Placental pericyte (primary cell): ENCODE measurements around a stretch of chr7.

GRCh38 chr7:2832023-2833119 is 11.7 kb downstream of the GNA12 start:
- CAGE, long polyA plus RNA = no peak

DNA sequence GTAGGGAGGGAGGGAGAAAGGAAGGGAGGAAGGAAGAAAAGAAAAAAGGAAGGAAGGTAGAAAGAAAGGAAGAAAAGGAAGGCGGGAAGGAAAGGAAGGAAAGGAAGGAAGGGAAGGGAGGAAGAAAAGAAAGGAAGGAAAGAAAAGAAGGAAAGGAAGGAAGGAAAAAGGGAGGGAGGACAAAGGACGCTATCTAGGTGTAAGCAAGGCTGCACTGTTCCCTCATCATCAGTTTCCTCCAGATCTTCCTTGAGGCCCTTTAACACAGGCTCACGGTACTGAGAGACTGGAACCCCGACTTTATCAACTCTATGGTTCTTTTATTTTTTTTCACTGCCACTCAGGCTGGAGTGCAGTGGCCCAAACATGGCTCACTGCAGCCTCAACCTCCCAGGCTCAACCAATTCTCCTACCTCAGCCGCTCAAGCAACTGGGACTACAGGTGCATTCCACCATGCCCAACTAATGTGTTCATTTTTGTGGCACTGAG is 2.1 kb downstream of the GNA12 start:
- CAGE, long polyA plus RNA = no peak

DNA sequence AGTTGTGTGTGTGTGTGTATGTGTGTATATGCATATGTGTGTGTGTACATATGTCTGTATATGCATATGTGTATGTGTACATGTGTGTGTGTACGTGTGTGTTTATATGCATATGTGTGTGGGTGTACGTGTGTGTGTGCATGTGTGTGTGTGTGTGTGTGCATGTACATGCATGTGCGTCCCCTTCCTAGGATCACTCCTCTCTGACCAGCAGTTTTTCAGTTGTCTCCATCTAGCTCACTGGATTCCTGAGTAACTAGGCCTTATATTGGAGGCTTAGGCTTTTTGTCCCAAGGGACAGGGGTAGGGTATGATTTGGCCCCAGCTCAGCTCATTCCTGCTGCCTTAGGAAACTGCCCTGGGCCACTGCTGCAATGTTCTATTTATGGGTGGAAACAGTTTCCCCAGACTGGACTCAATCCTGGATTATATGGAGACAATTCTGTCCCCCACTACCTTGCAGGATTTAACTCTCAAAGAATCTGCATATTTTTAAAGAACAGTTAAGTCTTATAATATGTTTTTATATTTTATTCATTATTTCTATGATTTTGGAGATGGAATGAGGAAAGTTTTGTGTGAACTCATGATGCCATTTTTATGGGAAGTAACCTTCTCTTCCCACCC is 68.8 kb upstream of the SDK1 start:
- CAGE, long polyA plus RNA = no peak

GRCh38 chr7:3527046-3527617 is 226.1 kb downstream of the SDK1 start:
- CAGE, long polyA plus RNA = no peak

- CAGE, long polyA plus RNA = no peak
These were observed 560.7 kb downstream of the SDK1 start for GRCh38 chr7:3861706-3862160.

GRCh38 chr7:3921844-3922695 is 621.0 kb downstream of the SDK1 start:
- CAGE, long polyA plus RNA = no peak

GRCh38 chr7:4642576-4642929 is 39.5 kb upstream of the FOXK1 start:
- CAGE, long polyA plus RNA = no peak

GRCh38 chr7:4711210-4711706 is 29.2 kb downstream of the FOXK1 start:
- CAGE, long polyA plus RNA = no peak

GRCh38 chr7:4725256-4725890 is 43.3 kb downstream of the FOXK1 start:
- CAGE, long polyA plus RNA = no peak

- CAGE, long polyA plus RNA = no peak
These were observed 44.0 kb downstream of the FOXK1 start for GRCh38 chr7:4726038-4726457.

GRCh38 chr7:4766467-4767486 is 8.6 kb upstream of the AP5Z1 start:
- CAGE, long polyA plus RNA = no peak

DNA sequence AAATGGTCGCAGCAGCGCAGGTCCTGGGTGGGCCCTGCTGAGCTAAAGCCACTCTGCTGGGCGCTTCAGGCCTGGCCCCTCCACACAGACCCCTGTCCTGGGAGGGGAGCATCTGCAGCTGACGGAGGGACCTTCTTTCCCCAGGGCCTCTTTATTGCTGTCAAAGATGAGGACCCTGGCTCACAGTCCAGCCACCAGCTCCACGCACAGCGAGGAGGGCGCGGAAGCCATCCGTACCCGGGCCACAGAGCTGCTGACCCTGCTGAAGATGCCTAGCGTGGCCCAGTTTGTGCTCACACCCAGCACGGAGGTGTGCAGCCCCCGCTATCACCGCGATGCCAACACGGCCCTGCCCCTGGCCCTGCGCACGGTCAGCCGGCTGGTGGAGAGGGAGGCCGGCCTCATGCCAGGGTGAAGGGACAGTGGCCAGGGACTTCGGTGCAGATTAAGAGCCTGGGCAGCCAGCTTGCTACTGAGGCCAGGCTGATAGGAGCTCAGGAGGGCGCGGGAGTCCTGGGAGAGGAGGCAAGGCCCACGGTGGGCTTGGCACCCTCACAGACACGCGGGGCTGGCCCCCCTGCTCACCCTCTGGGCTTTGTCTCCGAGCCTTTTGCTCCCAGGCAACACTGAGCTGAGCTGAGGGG is 15.7 kb downstream of the AP5Z1 start:
- CAGE, long polyA plus RNA = no peak

DNA sequence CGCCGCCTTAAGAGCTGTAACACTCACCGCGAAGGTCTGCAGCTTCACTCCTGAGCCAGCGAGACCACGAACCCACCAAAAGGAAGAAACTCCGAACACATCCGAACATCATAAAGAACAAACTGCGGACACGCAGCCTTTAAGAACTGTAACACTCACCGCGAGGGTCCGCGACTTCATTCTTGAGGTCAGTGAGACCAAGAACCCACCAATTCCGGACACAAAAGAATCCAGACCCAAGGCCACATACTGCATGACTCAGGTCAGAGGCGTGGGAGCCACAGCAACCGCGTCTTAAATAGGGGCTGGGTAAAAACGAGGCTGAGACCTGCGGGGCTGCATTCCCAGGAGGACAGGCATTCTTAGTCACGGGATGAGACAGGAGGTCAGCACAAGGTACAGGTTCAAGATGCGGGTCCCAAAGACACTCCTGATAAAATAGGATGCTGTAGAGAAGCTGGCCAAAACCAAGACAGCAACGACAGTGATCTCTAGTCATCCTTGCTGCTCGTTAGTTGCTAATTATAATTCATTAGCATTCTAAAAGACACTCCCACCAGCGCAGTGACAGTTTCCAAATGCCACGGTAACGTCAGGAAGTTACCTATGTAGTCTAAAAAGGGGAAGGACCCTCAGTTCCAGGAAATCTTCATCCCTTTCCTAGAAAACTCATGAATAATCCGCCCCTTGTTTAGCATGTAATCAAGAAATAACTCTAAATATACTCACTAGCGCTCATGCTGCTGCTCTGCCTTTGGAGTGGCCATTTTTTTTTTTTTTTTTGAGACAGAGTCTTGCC is 19.3 kb downstream of the AP5Z1 start:
- CAGE, long polyA plus RNA = no peak

DNA sequence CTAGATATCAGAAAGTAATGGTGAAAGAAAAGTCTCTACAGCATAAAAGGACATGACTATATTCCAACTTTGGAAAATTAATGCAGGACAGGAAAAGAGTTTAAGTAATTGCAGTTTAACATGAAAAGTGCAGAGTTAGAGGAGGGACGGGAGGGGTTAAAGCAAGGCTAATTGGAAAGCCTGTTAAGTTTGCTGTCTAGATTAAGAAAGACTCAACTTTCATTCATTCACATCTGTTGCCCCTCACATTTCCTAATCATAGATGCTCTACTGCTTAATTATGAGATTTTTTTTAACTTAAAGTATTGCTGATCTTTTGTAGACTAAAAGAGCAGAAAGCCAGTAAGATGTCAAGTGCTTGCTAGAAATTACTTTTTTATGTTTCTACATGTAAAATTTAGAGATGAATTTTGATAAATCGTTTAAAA is 3.7 kb downstream of the PAPOLB start:
- CAGE, long polyA plus RNA = no peak

DNA sequence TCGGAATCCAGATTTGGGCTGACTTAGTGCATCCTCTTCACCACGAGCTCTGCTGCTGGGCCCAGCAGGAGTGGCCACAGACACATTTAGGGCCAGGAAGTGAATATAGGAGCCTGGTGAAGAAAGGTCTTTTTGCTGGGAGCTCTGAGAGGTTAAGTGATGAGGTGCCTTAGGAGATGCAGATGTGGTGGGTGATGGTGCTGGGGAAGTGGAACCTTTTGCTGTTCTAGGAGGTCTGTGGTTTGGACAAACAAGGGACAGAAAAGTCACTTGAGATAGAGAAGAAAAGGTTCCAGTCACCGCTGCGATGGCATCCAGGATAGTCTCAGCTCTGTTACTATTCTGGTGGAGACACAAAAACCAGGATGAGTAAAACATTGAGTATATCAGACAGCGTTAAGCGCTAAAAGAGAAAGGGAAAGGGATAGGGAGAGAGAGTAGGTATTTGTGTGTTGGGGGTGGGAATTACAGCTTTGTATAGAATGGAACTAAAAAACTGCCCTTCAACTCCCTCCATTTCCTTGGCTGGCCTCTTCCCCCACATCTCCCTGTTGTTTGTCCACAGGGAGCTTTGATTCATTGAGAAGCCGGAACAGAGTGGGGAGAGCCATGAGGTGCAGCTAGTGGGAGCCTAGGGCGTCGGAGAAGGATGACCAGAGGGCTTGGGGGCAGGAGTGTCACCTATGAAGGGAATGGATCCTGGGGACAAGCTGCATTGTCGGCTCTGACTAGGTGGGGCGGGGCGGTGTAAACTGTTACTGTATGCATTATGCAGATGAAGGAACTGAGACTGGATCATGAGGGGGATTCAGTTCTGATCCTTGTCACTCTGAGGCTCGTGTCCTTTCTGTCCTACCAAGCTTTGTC is 39.6 kb upstream of the MMD2 start:
- CAGE, long polyA plus RNA = no peak

- CAGE, long polyA plus RNA = no peak
These were observed 20.2 kb downstream of the RBAK start for GRCh38 chr7:5065652-5066563.

DNA sequence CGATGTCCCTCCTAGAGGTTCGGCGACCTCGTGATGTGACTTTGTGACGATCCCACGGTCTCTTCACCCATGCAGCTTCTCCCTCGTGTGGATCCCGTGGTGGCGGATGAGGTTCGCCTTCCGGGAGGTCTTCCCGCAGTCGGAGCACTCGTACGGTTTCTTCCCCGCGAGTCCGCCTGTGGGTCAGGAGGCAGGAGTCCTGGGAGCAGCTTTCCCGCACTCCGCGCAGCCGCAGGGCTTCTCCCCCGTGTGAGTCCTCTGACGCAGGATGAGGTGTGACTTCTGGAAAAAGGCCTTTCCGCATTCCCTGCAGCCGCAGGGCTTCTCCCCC is 68.9 kb upstream of the WIPI2 start:
- CAGE, long polyA plus RNA = no peak

DNA sequence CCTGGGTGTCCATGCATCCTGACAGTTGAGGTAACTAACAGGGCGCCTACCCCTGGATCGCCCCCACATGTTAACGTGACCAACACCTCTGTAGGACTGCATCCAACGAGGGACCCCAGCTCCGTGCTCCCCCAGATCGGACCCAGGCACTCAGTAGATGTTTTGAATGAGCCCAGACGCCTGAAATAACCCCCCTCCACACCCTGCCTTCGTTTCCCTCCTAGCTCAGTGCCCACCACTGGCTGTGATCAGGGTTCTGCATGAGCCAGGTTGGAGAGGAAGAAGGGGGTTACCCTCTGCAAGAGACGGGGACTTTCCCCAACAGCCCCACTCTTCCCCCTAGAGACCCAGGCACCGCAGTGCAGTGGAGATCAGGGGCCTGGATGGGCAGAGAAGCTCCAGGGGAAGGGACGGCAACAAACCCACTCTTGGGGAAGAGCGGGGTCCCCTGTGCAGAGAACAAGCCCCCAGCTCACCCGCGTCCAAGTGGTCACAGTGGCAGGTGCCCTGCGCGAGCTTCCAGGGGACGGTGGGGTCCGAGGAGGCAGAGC is 46.2 kb upstream of the WIPI2 start:
- CAGE, long polyA plus RNA = no peak

GRCh38 chr7:5223492-5224001 is 33.5 kb downstream of the WIPI2 start:
- CAGE, long polyA plus RNA = no peak

DNA sequence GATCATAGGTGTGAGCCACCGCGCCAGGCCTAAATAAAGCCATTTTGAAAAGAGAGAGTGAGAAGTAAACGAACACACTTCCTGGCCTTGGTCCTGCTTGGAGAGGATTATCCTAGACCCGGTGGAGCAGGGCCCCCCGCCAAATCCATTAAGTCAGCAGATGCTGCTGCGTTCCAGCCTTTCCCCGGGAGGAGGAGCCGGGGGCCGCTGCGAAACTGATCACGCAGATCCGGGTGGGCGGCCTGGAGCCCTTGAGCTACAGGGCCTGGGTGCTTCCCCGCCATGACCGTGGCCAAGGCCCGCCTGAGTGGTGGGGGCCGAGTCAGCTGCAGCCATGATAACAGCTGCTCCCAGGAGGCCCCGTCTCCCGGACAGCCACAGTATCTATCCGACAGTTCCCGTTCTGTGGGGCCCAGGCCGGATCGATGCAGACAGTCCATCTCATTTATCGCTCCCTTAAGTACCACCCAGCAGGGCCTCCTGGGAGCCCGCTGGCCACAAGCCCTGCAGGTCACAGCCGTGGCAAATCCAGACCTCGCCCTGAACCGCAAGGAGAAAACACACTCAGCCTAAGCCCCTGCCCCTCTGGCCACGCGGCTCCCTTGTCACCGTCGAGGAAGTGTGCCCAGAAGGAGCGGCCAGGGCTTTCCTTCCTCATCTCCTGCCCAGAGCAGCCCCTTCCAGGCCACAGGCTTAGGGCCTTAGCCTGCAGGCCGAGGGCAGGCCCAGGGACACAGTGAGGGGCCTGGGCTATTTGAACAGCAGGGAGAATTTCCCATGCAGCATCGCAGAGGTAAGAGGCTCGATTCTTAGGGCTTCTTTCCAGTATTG is 34.4 kb upstream of the SLC29A4 start:
- CAGE, long polyA plus RNA = no peak